Right atrium auricular region (tissue), 2 donors: ENCODE measurements around the gene G0S2.

DNA sequence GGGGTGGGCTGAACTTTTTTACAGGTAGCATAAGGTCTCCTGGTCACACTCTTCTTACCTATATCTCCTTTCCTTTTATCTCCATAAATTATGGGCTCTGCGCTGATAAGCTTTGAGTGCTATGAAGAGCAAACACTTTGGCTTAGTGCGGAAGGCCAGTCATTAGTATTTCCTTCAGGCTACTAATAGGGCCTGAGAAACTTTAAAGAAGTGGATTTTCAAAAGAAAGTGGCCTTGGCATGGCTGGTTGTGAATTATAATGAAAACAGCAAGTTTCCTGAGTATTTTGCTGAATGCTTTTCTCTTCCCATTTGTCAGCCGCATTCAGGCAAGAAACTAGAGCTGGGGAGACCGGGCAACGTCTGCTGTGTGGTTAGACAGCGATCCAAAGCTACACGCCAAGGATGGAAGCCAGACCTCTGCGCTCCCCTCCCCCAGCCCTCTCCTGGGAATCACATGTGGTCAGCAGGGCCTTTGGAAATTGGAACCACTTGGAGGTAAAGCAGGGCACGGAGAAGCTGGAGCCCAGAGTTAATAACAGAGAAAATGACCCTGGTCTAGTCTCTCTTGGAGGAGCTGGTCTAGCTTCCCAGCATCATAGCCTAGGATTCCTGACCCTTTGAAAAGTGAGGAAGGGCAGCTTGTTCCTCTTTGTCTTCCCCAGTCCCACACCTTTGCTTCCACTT lies 114.1 kb upstream of the CD34 start:
- PRO-cap = no peak
- RAMPAGE, long total RNA, 2 experiments = no peak in any of the 2 experiments

GRCh38 chr1:208070144-208070976 lies 159.4 kb upstream of the CD34 start:
- PRO-cap = no peak
- RAMPAGE, long total RNA, 2 experiments = no peak in any of the 2 experiments

DNA sequence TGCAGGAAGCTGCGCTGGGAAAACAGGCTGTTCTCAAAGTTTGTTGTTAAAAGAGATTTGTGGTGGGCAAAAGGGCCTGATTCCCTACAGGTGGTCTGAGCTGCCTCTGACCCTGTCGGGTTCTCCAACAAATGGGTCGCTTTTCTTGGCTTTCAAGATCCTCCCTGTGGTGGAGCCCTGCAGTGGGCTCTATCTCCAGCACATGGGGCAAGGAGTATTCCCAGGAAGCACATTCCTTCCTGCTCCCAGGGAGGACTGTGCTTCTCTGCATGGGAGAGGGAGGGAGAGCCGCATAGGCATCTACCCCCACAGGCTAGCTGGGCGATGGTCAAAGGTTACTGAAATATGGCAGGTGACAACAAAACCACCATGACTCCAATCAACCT lies 85.5 kb downstream of the PLXNA2 start:
- PRO-cap = no peak
- RAMPAGE, long total RNA, 2 experiments = no peak in any of the 2 experiments

- PRO-cap = no peak
- RAMPAGE, long total RNA, 2 experiments = no peak in any of the 2 experiments
These were observed 64.9 kb downstream of the PLXNA2 start for GRCh38 chr1:208179296-208179758.

DNA sequence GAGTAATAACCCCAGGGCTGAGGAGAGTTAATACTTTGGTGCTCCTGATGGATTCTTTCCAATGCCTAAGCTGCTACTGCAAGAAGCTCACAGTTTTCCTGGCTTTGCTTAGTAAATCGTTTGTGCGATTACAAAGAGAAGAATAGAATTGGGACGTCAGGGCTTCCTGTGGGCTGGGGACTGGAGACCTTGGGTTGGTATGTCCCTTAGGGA lies 40.4 kb downstream of the PLXNA2 start:
- PRO-cap = bidirectional peak, plus-strand start outside the sequence, minus-strand start at position 78 of the sequence
- RAMPAGE, long total RNA, 2 experiments = no peak in any of the 2 experiments

DNA sequence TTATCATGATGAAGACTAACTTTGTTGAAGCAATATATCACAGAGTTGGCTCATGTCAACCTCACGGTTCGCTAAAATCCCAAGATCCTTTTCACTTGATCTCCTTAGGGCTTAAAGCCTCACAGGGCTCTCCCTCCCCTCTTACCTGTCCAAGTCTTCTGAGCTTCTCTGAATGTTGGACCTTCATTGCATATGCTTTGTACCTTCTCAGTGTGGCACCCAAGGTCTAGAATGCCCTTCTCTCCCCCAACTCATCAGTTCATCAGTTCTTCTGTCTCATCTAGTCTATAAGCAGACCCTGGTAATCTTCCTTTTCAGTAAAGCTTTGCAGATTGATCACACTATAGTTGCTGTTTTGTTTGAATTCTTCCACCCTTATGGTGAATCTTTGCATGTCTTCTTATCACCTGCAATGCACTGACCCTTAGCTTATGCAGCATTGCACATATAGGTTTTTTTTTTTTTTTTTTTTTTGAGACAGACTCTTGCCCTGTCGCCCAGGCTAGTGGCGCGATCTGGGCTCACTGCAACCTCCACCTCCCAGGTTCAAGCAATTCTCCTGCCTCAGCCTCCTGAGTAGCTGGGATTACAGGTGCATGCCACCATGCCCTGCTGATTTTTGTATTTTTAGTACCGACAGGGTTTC lies 37.7 kb downstream of the PLXNA2 start:
- PRO-cap = no peak
- RAMPAGE, long total RNA, 2 experiments = no peak in any of the 2 experiments

DNA sequence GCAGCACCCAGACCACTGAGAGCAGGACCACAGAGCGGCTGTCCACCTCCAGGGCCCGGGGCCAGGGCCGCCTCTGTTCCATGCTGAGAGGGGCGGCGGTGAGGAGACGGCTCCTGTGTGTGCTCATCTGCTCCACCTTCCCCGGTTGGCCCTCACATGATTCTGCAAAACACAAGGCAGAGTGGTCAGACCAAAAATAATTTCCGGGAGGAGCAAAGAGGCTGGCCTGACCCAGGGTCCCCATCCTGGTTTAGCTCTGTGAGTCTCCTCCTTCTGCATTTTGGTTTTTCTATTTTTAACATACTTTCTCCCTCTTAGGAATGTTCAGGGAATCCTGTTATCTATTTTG lies 26.4 kb downstream of the PLXNA2 start:
- PRO-cap = no peak
- RAMPAGE, long total RNA, 2 experiments = no peak in any of the 2 experiments

DNA sequence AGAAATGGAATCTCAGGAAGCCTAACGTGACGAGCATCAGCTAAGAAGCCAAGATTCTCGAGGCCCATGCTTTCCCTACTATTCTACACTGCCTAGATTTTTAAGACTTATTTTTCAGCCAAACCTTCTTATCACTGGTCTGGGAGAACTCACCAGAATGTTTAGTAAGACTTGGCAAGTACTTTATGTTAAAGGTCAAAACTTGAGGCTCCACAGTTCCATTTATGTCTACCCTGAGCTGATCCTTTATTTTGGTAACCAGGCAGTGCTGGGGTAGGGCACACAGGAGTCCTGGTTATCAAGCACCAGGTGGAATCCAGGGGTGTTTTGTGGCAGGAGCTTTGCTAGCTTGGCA lies 16.8 kb downstream of the PLXNA2 start:
- PRO-cap = bidirectional peak, plus-strand start at position 249 of the sequence, minus-strand start at position 82 of the sequence
- RAMPAGE, long total RNA, 2 experiments = no peak in any of the 2 experiments

DNA sequence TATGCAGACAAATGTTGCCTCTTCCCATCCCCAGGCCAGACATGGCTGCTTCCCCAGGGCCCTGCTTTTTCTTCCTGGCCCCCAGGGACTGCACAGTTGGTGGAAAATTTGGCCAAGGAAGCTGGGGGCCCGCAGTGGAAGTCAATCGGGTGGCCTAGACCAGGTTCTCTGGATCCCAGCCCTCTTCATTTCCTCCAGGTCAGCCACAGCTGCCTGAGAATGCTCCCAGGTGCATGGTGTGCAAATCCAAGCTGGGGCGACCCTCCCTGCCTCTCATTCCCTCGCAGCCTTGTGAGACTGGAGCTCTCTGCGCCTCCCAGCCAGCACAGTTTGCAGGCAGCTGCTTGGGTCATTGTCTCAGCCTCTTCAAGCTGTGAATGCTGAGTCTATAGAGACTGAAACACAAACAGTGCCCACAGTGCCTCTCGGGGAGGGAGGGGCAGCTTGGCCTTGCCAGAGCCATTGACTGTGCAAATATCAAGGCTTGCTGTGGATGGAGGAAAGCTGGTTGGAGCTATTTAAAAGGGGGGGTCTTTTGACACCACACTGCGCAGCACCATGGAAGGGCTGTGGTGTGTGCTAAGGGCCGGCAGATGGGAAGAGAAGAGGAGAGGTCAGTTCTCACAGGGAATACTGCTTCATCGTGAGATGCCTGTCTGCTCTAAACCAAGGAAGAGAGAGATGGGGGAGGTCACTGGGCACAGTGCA lies 10.7 kb downstream of the PLXNA2 start:
- PRO-cap = no peak
- RAMPAGE, long total RNA, 2 experiments = no peak in any of the 2 experiments

GRCh38 chr1:208498053-208498495 lies 253.9 kb upstream of the PLXNA2 start:
- PRO-cap = no peak
- RAMPAGE, long total RNA, 2 experiments = no peak in any of the 2 experiments

- PRO-cap = no peak
- RAMPAGE, long total RNA, 2 experiments = no peak in any of the 2 experiments
These were observed 363.6 kb upstream of the CAMK1G start for GRCh38 chr1:209219620-209220694.

GRCh38 chr1:209355295-209355967 lies 228.1 kb upstream of the CAMK1G start:
- PRO-cap = no peak
- RAMPAGE, long total RNA, 2 experiments = no peak in any of the 2 experiments

DNA sequence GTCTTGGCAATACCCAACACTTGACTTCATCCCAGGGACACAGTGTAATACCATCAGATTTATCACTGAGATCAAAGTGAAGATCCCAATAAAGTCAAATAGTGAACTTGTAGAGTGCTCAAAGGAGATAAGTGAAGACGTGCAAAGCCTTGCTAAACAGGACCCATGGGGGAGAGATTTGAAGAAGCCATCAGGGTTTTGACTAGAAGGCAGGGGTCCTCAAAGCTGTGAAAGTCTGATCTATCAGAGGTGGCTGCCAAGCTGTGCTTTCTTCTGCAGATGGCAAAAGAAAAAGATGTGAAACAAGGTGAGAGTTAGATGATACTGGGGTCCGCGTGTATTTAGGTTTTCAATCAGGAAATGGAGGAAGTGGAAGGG lies 211.6 kb upstream of the CAMK1G start:
- PRO-cap = no peak
- RAMPAGE, long total RNA, 2 experiments = no peak in any of the 2 experiments

DNA sequence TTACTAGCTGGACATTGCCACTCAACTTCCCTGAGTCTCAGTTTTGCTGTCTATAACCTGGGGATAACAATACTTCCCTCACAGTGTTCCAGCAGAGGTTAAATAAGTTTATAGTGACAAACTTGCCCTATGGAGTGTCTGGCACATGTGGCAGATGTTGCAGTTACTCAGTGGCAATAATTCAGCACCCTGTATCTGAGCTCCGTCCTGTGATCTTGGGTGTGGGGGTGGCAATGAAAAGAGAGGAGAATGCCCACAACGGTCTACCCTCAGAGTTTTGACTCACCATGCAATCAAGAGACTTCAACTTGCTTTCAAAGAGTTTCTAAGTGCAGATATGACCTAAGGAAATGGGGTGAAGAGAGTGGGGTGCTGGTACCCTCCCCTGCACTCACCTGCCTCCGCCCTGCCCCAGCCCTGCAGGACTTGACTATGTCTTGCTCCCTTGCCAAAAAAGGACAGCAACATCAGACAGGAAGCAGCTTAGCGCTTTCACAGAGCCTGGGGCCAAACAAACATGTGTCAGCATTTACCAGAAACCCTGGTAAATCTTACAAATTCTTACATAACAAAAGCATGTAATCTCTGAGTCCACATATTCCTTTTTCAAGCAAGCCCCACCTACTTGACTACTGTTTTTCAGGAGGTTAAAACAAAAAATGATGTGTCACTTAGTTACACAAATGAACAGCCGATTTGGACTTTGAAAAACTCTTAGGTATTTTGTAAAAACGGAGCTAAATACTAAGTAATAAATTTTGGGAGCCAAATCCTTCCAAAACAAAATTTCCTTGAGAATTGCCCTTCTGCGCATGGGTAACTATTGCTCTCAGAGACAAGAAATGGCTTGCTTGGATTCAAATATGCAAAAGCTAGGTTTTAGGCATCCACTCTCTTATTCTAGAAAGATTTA lies 185.0 kb upstream of the CAMK1G start:
- PRO-cap = no peak
- RAMPAGE, long total RNA, 2 experiments = no peak in any of the 2 experiments

GRCh38 chr1:209412209-209412648 lies 171.3 kb upstream of the CAMK1G start:
- PRO-cap = no peak
- RAMPAGE, long total RNA, 2 experiments = no peak in any of the 2 experiments

- PRO-cap = no peak
- RAMPAGE, long total RNA, 2 experiments = no peak in any of the 2 experiments
These were observed 545 bp downstream of the CAMK1G start for GRCh38 chr1:209584086-209584431.

DNA sequence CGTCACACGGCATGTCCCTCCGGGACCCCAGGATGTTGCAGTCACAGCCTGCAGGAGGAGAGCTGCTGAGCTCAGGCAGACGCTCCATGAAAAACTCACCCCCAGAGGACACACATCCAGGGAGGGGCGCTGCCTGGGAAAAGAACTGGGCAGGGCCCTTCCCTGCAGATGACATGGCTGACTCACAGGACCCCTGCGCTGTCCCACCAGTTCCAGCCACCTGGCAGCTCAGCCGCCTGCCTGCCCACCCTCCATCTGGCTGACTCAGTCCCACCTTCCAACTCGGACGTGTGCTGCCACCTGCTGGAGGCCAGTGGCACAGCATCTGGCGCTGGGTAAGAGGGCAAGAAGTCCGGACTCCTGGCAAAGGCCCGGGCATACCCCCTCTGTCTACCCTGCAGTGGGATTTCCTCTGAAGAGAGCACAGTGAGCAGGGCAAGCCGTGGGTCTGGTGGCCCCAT lies 24.7 kb downstream of the LAMB3 start:
- PRO-cap = no peak
- RAMPAGE, long total RNA, 2 experiments = no peak in any of the 2 experiments

GRCh38 chr1:209673032-209673628 lies 2.1 kb upstream of the G0S2 start:
- PRO-cap = no peak
- RAMPAGE, long total RNA, 2 experiments = no peak in any of the 2 experiments

DNA sequence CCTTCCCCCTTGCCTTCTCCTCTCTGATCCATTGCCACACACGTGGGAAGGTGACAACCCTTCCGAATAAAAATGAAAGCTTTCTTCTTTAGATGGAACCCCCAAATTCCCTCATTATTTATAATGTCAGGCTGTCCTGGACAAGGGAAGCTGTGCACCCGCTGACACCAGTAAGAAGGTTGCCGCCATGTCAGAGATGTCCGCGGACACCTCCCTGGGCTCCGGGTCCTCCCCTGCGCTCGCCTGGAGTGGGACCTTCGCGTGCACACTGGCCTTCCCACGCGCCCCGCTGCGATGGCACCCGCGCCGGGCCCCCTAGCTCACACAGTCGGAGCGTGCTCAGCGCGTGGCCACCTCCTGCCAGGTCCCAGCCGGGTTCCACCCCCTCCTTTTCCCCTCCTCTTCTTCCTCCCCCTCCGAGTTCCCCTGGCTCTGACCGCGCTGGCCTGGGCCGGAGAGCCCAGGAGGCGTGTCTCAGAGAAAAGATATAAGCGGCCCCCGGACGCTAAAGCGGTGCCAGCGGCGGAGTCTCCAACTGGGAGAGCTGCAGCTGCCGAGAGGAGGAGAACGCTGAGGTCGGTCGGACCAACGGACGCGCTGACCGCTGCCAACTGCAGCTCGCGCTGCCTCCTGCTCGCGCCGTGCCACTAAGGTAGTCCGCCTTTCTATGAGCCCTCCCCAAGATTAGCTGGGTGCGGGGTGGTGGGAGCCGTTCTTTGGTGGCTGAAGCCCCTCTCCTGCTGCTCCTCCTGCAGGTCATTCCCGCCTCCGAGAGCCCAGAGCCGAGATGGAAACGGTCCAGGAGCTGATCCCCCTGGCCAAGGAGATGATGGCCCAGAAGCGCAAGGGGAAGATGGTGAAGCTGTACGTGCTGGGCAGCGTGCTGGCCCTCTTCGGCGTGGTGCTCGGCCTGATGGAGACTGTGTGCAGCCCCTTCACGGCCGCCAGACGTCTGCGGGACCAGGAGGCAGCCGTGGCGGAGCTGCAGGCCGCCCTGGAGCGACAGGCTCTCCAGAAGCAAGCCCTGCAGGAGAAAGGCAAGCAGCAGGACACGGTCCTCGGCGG lies at the start of gene G0S2:
TSS of gene G0S2 (plus strand) at position 515 of the 1,065 bp plus-strand sequence.
- PRO-cap = bidirectional peak, plus-strand start at position 516 of the sequence, minus-strand start at position 270 of the sequence; unidirectional peak, plus-strand start at position 944 of the sequence
- RAMPAGE, long total RNA, 2 experiments = start-site peak on the plus strand in 2 of 2 experiments, centred at position 523 of the sequence, 15,048 to 31,614 reads per replicate; start-site peak on the minus strand in 1 of 2 experiments, centred at position 320 of the sequence, 24 reads per replicate

DNA sequence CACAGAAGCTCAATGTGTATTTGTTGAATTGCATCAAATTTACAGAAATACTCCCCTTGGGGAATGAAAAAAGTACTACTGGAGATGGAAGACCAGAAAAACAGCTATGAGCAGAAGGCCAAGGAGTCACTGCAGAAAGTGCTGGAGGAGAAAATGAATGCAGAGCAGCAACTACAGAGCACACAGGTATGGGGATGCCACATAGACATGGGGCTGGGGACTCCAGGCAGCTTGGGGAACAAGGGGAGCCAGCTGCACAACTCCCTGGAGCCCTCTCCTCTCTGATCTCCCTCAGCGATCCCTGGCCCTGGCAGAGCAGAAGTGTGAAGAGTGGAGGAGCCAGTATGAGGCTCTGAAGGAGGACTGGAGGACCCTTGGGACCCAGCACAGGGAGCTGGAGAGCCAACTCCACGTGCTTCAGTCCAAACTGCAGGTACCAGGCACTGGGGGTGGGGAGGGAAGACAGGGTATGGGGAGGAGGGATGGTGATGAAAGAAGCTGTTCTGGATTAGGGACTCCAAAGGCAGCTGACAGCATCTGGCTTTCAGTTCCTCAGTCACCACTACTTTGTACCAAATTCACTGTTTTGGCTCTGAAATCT lies 9.0 kb downstream of the C1orf74 start:
- PRO-cap = no peak
- RAMPAGE, long total RNA, 2 experiments = no peak in any of the 2 experiments